Glomerular endothelial cell (primary cell): Measurements from ENCODE around the genes TSC22D4 and ACHE.

DNA sequence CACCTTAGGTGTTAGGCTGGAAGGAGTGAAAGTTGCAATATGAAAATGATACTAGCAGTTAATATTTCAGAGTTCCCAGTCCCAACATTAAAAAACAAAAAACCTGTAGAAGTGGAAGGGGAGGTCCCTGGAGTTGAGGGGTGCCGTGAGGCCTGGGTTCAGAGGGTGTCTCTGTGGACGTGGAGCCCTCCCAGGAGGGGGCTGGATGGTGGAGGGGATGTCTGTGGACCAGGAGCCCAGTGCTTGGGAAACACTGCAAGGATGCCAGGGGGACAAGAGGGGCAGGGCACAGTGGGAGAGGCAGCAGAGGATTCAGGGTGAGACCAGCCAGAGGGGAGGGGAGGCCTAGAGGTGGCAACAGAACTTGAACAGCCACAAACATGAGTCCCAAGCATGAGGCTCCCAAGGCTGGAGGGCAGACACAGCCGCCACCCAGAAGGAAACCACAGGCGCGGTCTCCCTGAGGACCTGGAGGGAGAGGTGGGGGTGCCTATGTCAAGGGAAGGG, 7.0 kb upstream of the PILRA start:
- RAMPAGE, long total RNA: no peak

- RAMPAGE, long total RNA: no peak
These were observed 447 bp downstream of the MEPCE start for GRCh38 chr7:100429958-100430597.

- RAMPAGE, long total RNA: no peak
These were observed 3.8 kb upstream of the PPP1R35 start for GRCh38 chr7:100440055-100440616.

DNA sequence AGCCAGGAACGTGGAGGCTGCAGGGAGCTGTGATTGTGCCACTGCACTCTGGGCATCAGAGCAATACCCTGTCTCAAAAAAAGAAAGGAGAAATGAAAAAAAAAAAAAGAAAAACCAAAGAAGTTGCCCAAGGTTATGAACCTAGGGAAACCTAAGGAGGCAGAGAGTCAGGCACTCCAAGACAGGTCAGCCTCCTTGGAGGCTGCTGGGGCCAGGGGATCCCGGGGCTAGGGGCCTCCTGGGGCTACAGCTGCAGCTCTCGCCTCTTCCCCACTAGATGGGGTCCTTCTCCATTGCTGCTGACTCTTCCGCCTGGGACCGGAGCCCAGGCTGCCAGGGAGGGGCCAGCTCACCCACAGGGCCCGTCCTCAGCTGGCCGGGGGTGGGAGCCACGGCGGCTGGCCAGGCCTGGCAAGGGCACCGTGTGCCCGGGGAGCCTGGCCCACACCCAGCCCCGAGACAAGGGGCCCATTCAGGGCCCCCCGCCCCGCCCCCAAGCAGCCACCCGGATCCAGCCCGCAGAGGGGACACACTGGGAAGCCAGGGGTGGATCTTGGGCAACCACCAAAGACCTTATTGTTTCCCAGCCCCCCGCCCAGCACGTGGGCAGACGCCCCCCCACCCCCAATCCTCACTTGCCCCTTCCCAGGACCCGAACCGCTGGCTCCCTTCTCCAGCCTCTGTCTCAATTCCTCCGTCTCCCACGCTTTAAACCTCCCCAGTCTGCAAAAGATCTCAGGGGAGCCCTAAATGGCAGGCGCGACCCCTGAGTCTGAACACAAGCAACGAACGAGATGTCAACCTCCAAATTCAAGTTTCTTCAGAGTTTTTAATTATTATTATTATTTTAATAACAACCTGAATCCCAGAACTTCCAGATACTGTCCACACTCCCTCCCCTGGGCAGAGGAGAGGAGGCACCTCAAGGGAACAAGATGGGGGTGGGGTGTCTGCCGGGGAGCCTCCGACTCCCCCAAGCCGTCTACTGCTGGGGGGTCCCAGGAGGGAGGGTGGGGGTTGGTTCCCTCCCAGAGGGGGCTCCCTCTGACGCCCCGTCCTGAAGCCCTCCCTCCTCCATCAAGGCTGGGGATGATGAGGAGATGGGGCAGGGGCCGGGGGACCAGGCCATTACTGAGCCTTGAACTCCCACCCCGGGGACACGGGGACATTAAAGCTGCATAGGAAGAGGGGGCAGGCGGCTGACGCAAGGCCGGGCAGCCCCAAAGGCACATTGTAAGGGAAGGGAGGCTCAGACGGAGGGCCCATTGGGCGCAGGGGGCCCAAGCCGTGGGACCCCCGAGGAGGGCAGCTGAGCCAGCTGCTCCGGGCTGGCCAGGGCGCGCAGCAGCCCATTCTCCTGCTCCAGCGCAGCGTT, 2.1 kb upstream of the SPACDR start:
- RAMPAGE, long total RNA: no peak

DNA sequence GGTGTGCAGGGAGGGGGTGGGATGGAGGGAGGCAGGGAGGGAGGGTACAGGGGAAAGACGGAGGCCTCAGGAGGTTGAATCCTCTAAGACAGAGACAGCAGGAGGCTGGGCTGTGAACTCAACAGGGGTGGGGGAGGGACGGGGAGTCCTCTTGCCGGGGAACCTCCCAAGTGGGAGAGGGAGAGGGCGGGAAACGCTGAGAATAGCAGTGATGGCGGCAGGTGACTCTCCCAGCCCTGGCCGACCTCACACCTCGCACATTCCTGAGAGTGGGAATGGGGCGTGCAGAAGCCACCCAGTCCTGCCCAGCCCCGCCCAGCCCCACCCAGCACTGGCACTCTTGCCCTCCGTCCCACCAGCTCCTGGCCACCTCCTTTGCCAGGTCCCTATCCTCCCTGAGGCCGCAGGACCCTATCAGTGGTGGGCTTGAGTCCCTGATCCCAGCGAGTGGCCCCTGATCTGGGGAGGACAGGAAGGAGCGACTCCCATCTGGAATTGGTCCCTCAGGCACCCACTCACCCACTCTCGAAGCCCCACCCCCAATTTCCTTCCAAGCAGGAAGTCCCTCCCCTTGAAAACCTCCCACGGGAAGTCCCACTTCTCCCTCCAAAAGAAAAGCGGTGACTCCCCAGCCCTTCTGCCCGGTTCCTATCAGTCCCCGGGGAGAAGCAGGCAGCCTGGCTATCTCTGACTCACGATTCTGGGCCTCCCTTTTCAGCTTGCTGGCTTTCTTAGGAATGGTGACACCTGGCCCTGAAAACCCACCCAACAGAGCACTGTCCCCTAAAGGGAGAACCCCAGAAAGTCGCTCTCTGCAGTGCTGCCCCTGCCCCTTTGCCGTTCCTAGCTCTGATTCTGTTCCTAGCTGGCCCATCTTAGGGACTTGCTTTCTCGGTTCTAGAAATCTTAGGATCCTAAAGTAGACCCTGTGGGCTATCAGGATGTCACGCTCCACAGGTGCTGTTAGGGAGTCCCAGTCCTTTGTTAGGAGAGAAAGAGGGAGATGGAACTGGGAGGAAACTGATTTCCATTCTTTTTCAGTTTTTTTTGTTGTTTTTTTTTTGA, 6.3 kb downstream of the TSC22D4 start:
- RAMPAGE, long total RNA: no peak

GRCh38 chr7:100478661-100479718, at the start of gene TSC22D4:
TSC22D4 (minus strand) TSS chr7:100479214.
- RAMPAGE, long total RNA: start-site peak on the minus strand at chr7:100479159-100479211, 268 and 157 reads in 2 replicates; start-site peak on the minus strand at chr7:100479356-100479491, 17 and 22 reads in 2 replicates

DNA sequence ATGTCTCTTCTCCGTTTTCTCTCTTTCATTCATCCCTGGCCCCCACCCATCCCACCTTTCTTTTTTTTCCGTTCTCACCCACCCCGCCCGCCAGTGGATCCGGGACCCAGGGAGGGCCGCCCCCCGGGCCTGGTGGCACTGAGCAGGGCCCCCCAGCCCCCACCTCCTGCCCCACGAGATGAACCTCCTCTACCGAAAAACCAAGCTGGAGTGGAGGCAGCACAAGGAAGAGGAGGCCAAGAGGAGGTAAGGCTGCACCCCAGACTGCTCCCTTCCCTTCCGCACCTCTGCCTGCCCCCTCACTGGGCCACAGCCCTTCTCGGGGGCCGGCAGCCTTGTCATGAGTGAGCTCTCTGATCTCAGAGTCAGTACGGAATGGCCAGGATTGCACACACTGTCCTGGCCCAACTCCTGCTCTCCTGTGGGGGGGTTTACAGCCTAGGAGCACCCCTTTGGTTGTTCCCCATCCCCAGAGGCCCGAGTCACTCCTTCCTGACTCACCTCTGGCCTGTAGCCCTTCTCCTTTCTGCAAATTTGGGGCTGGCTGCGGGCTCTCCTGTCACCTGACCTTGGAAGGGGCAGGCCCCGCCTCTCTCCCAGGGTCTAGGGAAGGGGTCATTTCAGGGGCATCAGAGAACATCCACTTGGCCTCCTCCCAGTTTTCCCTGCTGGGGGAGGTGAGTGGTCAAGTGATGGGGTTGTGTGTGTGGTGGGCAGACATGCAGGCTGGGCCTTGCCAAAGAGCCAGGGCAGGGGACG, 1.6 kb downstream of the NYAP1 start:
- RAMPAGE, long total RNA: no peak

DNA sequence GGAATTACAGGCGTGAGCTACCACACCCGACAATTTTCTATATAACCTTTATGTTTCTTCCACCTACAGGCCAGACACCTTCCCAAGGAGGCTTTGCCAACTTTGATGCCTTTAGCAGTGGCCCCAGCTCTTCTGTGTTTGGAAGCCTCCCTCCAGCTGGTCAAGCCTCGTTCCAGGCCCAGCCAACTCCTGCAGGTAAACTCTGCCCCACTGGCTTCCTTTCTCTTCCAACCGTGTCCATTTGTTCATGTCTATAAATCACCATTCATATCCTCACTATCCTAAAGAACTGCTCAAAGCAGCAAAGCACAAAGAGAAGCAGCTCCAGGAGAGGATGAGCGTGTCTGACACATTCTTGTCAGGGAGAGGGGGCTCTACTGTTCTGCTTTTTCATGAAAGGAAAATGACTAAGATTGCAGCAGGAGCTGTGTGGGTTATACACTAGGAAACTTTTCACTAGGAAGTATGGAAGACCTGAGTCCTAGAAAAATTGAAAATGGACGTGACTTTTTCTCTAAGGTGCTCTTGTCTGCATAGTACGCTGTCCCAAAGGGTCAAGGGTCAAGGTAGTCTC, 16.6 kb downstream of the AGFG2 start:
- RAMPAGE, long total RNA: no peak

GRCh38 chr7:100572557-100572892, 1.2 kb downstream of the SAP25 start:
- RAMPAGE, long total RNA: no peak

GRCh38 chr7:100578993-100579482, 5.3 kb upstream of the SAP25 start:
- RAMPAGE, long total RNA: no peak

DNA sequence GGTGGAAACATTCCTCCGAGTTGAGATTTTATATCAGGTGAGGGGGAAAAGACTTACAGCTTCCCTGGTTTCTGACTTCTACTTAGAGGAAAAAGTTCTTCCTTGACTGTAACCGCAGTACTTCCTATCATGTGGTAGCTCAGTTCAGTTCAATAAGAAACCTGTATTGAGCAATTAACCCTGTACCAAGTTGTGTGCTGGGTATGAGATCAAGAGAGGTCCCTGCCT, 1.4 kb downstream of the MOSPD3 start:
- RAMPAGE, long total RNA: no peak

- RAMPAGE, long total RNA: no peak
These were observed 14.6 kb downstream of the EPHB4 start for GRCh38 chr7:100812619-100813276.

DNA sequence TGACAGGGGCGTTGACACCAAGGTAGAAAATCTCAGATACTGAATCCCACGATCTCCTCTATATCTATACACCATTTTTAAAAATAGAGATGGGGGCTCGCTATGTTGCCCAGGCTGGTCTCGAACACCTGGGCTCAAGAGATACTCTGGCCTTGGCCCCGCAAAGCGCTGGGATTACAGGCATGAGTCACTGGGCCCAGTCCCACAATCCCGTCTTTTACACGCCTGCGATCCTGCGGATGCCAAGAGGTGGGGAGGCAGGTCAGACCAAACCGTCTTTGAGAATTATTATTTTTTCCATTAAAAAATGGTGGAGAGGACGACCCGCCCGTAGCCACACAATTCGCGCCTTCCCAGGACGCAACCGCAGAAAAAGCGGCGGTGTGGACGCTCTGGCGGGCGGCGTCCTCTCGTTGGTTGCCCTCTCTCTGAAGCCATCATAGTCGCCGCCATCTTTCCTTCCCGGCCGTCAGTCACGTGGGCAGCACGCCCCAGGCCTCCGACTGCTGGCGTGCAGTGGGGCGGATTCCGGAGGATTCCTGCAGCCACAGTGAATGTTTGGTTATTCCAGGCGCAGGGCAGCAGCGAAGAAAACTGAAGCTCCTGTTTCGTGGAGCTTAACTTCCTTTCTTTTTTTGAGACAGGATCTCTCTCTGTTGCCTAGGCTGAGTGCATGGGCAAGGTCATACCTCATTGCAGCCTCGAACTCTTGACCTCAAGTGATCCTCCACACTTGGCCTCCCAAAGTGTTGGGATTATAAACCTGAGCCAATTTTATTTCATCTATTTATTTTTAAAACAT, 9.9 kb upstream of the EPHB4 start:
- RAMPAGE, long total RNA: no peak

DNA sequence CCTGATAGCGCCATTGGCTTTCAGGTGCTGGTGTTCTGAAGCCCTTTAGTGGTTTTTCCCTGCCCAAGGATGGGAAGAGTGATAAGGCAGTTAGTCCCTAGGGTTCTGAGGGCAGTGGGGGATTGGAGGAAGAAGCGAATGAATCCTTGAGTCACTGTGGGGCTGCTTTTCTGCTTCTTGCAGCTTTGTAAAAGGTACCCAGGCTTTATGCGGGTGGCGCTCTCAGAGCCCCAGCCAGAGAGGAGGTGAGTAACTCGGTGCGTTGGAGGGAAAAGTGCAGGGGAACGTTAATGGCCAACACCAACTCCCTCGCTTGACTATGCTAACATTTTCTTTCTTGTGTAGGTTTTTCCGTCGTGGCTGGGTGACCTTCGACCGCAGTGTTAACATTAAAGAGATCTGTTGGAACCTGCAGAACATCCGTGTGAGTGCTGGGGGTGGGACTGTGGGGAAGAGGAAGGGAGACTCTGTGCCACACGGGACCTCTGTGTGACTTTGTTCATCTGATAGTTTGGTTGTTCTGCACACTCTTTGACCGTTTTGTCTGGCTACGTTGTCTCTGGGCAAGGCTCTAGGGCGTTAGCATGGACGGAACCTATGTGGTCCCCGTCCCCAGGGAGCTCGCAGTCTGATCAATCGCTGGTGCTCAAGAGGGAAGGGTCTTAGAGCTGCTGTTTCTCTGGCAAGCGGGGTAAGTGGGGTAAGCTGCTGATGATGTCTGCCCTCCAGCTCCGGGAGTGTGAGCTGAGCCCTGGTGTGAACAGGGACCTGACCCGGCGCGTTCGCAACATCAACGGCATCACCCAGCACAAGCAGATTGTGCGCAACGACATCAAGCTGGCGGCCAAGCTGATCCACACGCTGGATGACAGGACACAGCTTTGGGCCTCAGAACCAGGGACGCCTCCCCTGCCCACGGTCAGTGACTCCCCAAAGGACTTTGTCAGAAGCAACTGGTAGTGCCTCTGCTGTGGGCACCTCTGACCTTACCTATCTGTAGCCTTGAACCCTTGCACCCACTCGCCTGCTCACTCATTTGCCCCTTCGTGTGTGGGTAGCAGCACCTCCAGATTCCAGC, 3.7 kb downstream of the UFSP1 start:
- RAMPAGE, long total RNA: no peak

DNA sequence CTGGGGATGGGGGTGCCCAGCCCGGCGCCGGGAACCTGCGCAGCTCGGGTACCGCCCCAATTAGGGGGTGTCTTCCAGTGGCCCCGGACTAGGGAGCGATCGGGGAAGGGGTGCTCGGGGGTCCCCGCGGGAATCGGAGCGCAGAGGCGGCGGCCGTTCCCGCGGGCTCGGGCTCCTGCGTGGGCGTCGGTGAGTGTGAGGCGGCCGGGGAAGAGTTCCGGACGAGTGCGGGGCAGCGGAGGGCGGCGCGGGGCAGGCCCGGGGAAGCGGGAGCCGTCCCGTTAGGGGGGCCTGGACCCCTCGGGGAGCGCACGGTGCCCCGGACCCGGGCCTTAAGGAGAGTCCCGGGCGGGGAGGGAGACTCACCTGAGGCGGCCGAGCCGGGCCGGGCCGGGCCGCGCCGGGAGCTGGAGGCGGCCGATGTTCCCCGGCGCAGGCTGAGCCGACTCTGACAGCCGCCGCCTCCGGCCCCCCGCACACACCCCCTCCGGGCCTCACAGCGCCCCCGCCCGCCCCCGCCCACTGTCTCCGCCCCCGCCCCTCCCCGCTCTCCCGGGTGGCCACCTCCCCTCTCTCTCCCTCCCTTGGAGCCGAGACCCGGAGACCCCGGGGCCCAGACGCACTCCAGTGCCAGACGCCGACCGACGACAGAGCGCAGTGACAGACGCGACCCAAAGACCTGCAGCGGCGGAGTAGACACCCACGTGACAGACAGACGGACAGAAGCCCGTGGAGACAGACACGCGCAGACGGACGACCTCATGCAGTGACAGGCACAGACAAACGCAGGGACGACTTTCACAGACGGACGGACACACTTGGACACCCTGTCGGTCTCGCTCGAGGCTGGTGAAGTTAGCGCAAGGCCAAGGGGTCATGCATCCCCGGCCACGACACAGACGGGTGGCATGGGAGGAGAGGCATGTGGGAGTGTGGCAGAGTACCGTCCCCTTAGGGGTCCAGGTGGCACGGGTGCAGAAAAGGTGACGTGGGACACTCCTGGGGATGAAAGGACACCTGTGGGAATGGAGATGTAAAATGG, at the start of gene ACHE:
ACHE (minus strand) TSS at position 453 of the 1,042 bp plus-strand sequence.
- RAMPAGE, long total RNA: no peak

- RAMPAGE, long total RNA: no peak
These were observed 25.0 kb upstream of the MUC3A start for GRCh38 chr7:100924191-100924899.

DNA sequence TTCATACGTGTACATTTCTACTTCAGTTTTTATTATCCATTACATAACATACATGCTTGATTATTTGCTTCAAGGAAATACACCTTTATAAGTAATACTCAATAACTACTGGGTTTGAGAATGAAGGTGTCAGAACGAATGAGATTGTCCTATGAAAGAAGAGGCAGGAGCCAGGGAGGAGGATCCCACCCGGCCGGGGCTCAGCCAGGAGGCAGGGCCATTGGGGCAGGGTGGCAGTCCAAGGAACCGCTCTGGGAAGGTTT, 9.1 kb downstream of the TRIM56 start:
- RAMPAGE, long total RNA: no peak

DNA sequence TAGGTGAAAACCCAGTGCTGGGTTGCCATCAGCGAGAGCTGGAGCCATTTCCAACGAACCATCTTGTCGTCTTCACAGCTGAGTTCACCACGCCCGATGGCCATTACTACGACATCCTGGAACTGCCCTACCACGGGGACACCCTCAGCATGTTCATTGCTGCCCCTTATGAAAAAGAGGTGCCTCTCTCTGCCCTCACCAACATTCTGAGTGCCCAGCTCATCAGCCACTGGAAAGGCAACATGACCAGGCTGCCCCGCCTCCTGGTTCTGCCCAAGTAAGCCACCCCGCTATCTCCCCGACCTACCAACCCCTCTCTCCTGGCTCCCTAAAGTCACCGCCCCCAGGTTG, 6.7 kb downstream of the SERPINE1 start:
- RAMPAGE, long total RNA: no peak

- RAMPAGE, long total RNA: no peak
These were observed 10.1 kb upstream of the AP1S1 start for GRCh38 chr7:101144026-101144666.

DNA sequence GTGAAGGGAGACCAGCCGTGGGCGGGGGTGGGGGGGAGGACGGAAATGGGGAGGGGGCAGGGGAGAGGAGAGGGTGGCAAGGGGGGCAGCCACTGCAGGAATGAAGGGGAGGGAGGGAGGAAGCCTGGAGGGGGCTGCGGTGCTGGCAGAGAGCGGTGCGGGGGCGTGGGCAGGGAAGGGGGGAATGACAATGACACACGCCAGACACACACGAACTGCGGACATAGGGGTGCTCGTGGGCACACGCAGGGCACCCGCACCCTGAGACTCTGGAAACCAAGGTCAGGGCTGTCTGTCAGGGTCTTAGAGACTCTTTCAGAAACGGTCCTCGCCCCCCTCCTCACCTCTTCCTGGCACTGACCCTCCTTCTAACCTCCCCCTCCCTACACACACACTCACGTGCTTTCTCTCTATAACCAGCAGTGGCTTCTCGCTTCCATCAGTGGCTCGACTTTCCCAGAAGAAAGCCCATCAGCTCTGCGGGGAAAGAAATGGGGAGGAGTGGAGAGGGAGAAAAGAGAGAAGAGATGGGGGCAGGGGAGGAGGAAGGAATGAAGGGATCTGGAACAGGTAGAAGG, 1.5 kb upstream of the VGF start:
- RAMPAGE, long total RNA: no peak